Breast epithelium (tissue), 2 donors: ENCODE results near the gene MAMDC2.

DNA sequence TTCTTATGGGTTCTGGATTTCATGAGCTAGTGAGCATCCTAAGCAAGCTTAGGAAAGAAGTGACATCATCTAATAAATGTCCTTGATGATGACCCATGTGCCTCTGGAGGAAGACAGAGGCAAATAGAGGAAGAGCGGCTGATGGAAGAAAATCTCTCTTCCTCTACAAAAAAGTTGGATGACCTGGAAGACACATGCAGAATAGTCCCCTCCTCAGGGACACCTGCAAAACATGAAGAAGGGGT is 149.5 kb downstream of the APBA1 start:
- PRO-cap, result no peak
- RAMPAGE, long total RNA, 2 experiments, result no peak in any of the 2 experiments

GRCh38 chr9:69632554-69633136 is 39.5 kb downstream of the APBA1 start:
- PRO-cap, result no peak
- RAMPAGE, long total RNA, 2 experiments, result no peak in any of the 2 experiments

DNA sequence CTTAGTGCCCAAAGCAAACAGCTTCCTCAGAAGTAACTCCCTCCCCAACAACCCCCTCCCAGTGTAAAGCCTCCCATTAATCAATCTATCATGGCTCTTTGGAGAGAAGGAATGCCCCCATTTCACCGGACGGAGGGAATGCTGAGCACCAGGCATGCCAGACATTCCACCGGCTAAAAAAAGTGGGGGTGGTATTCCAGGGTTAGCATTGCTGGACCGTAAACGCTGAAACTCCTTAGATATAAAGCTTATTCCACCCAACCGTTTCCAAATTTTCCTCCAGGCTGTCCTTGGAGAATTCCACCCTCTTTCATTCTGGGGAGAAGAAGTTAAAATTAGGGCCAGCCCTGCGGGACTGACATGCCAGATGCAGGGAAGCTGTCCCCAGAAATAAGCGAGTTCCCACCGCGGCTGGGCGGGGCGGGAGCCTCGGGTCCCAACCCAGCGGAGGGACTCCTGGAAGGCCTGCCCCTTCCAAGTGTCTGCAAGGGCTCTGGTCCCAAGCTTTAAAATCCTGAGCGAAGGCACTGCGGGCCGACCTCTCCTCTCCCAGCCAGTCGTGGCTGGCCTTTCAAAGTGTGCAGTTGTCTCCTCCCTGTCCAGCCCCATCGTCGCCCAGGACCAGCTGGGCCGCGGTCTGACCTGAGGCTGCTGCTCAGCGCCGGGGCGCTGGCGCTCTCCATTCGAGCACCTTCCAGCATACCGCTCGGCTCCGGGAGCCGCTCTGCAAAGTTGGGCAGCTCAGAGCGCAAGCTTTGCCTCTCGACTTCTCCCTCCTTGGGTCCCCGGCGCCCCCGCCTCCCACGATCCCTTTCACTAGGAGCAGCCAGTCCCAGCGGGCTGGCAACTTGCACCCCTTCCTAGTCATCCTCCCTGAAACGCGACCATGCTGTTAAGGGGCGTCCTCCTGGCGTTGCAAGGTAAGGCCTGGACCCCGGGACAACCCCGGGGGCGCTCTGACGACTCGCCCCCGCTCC is at the start of gene MAMDC2:
TSS of gene MAMDC2 (plus strand) at position 537 of the 977 bp plus-strand sequence.
- PRO-cap, result unidirectional peak, plus-strand start at position 556 of the sequence
- RAMPAGE, long total RNA, 2 experiments, result start-site peak on the plus strand in 2 of 2 experiments, centred at positions 450 to 843 of the sequence, 18 to 67 reads per replicate

GRCh38 chr9:70049752-70050259 is 6.2 kb downstream of the MAMDC2 start:
- PRO-cap, result no peak
- RAMPAGE, long total RNA, 2 experiments, result no peak in any of the 2 experiments

- PRO-cap, result no peak
- RAMPAGE, long total RNA, 2 experiments, result no peak in any of the 2 experiments
These were observed 14.8 kb downstream of the MAMDC2 start for GRCh38 chr9:70058480-70058827.

- PRO-cap, result no peak
- RAMPAGE, long total RNA, 2 experiments, result no peak in any of the 2 experiments
These were observed 4.7 kb downstream of the KLF9 start for GRCh38 chr9:70409670-70410268.

DNA sequence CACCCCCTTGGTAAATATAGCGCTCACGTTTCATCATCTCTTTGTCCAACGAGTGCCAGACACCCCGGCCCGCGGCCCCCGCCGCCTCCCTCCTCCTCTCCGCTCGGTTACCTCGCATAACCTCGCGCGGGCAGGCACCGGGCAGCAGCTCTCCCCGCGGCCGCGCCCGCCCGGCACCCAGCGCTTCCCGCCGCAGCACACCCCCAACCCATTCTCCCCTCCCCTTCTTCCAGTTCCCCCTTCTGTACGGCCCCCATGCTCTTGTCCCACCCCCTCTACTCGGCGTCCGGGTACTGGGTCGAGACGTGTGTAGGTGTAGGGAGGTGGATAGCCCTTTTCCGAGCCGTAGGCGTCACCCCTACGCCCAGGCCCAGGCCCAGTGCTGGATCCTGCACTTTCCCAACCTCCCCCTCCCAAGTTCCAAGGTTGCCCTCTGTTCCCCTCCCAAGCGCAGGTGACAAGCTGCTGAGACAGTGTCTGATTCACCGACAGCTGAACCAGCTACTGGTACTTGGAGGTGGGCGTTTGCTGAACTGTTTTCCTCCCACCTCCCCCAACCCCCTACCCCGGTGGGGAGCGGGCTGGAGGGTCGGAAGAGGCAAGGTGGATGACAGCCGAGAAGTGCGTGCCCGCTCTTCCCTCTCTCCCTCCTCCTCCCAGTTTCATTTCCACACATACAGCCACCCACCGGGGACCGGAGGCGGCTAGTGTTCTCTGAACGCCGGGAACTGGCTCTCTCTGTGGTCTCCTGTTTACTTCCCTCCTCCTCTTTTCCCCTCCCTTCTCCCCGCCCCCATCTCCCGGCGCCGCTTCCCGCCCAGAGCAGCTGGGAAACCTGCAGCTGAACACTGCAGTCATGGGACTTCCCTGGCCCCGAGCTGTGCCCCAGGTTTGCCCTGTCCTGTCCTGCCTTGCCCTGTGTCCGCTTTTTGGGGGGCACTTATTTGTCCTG is 6.0 kb upstream of the KLF9 start:
- PRO-cap, result bidirectional peak, plus-strand start at position 119 of the sequence, minus-strand start outside the sequence; bidirectional peak, plus-strand start at position 820 of the sequence, minus-strand start at position 730 of the sequence
- RAMPAGE, long total RNA, 2 experiments, result start-site peak on the plus strand in 1 of 2 experiments, centred at position 847 of the sequence, 5 reads per replicate; start-site peak on the minus strand in 1 of 2 experiments, centred at position 731 of the sequence, 23 reads per replicate

GRCh38 chr9:70471154-70471406 is 56.6 kb upstream of the KLF9 start:
- PRO-cap, result no peak
- RAMPAGE, long total RNA, 2 experiments, result no peak in any of the 2 experiments

DNA sequence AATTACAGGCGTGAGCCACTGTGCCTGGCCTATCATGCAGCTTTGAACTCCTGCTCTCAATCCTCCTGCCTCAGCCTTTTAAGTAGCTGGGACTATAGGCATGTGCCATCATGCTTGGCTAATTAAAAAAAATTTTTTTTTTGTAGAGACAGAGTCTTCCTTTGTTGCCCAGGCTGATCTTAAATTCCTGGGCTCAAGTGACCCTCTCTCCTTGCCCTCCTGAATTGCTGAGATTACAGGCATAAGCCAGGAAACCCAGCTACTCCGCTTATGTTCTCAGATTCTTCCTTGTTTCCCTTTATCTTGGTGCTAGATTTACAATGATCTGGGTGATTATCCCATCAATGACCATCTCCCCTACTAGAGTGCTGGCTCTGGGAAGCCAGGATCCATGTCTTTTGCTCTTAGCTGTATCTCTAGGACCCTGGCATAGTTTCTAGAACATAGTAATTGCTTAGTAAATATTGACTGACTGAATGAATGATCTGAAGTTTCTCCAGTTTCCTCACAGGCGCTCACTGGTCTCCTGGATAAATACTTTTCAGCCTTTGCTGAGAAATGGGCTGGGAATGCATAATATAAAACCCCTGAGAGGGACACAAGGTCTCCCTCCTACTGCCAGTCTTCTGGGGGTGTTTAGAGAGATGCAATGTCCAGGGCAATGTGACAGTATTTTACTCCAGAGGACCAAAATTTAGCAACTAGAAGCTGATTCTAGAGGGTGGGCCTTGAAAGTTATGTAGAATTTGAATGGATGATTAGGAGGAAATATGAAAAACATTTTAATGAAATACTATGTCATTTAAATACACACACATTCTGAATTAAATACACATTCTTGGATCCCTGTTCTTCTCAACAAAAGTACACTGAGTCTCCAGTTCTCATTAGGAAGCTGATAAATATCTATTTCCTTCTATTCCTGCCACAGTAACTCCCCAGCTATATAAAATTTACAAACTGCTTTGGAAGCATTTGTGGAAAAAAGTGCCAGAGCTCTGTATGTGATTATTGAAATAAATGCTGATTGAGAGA is 60.0 kb upstream of the KLF9 start:
- PRO-cap, result no peak
- RAMPAGE, long total RNA, 2 experiments, result no peak in any of the 2 experiments

DNA sequence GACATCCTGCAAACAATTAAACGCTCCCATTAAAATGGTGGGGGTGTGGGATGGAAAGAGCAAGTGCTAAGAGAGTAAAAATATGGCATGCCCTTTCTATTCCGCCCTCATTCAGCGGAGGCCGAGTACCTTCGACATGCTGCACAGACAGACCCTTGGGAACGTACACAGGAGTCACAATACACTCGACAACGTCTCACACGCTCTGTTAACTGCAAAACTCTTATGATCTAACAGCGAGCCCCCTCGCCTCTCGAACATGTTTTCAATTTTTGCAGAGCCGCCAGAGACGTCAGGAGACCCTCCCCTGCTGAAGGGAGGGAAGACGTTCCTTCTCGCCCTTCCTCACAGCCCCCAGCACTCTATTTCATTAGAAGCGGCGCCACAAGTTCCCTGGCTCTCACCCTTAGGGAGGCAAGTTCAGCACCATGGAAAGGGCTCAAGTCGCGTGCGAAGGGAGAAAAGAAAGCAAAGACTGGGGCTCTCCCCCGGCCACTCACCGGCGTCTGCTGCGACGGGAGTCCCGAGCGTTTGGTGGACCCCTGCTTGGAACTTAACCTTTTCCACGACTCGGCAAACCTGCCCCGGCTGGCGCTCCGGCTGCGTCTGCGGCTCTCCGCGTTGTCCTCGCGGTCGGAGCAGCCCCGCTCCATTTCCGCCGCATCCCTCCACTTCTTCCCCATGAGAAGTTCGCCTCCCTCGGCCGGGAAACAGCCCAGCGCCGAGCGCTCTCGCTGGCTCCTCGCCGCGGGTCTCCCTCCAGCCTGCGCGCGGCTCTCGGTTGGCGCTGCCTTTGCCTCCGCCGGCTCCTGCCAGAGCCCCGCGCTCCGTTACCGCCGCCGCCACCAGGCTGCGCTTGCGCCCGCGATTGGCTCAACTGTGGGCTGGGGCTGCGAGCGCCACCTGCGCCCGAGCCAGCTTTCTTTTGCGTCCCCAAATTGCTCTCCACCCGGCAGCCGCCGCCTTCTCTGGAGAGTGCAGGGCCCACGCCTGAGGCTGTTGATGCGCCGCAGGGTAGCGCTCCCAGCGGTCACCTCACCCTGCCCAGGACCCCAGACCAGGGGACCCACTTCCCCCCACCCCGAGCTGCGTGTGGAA is 321.8 kb downstream of the CEMIP2 start:
- PRO-cap, result no peak
- RAMPAGE, long total RNA, 2 experiments, result no peak in any of the 2 experiments

GRCh38 chr9:71689867-71690336 is 78.4 kb downstream of the CEMIP2 start:
- PRO-cap, result no peak
- RAMPAGE, long total RNA, 2 experiments, result no peak in any of the 2 experiments

GRCh38 chr9:71713806-71714446 is 54.4 kb downstream of the CEMIP2 start:
- PRO-cap, result no peak
- RAMPAGE, long total RNA, 2 experiments, result no peak in any of the 2 experiments

DNA sequence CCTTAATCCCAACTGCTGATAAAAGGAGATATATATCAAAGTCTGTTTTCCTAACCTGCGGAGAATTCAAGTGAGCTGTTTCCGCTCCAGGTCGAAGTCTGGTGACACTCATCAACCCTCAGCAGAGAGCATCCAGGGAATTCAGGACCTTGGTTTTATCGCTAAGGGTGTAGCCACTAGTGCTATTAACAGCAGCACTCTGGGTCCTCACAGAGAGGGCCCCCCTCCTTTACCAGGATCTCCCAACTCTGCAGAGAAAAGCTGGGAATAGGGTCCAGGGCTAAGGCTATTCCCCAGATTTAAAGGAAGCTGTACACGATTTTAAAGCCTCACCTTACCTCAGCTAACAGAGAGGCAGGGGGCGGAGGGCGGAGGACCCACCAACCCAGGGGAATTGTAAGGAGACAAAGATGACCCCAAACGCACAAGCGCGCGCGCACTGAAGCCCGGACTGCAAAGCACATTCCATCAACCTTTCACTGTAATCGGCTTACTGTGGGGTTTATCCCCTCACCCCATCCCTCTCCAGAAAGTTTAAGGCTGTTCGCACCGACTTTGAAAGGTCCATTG is 770 bp downstream of the CEMIP2 start:
- PRO-cap, result no peak
- RAMPAGE, long total RNA, 2 experiments, result no peak in any of the 2 experiments

- PRO-cap, result no peak
- RAMPAGE, long total RNA, 2 experiments, result no peak in any of the 2 experiments
These were observed 14.2 kb downstream of the ABHD17B start for GRCh38 chr9:71896860-71897105.

DNA sequence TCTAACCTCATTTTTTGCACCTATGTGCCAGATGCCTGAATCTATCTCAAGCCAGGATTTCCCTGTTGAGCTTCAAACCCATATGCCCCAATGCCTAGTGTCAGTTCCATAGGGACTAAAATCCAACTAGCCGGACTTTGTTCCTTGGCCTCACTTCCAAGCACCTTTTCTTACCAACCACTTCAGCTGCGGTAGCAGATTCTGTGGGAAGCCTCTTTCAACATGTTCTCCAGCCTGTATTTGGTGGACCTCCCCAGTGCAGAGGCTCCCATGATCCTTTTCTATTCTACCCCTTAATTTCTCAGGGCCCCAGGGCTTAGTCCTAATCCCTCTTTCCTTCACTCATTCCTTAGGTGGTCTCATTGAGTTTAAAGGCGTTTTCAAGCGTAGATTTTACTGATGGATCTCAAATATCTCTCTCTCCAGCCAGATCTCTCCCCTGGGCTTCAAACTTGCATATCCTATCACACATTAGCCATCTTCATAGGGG is 17.4 kb downstream of the C9orf57 start:
- PRO-cap, result no peak
- RAMPAGE, long total RNA, 2 experiments, result no peak in any of the 2 experiments

GRCh38 chr9:72147561-72148110 is 1.6 kb upstream of the GDA start:
- PRO-cap, result no peak
- RAMPAGE, long total RNA, 2 experiments, result no peak in any of the 2 experiments

- PRO-cap, result no peak
- RAMPAGE, long total RNA, 2 experiments, result no peak in any of the 2 experiments
These were observed 12.5 kb downstream of the ZFAND5 start for GRCh38 chr9:72352531-72352878.

GRCh38 chr9:72357374-72358369 is 7.3 kb downstream of the ZFAND5 start:
- PRO-cap, result no peak
- RAMPAGE, long total RNA, 2 experiments, result no peak in any of the 2 experiments

DNA sequence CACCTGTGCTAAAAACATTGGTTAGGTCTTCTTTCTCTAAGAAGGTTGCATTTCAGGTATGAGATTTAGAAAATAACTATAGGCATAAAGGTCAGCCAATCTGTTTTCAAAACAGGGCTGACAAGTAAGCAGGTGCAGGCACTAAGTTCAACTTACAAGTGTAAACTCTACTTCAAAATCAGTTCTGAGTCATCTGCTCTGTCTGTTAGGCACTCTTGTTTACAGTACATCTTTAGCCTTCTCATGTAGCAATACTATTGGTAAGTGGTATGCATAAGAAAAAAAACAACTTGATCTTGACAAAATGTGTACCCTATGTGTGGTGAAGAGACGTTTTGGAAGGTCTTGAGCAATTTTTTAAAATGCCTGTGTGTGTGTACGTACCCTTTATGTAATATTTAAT is 31.5 kb upstream of the ZFAND5 start:
- PRO-cap, result no peak
- RAMPAGE, long total RNA, 2 experiments, result no peak in any of the 2 experiments

GRCh38 chr9:73357558-73358163 is 206.0 kb downstream of the ANXA1 start:
- PRO-cap, result no peak
- RAMPAGE, long total RNA, 2 experiments, result no peak in any of the 2 experiments